AG08470 (cell line): ENCODE data around the genes STK39 and LRP2.

GRCh38 chr2:168074990-168075722 lies 172.2 kb downstream of the STK39 start:
- RRBS: no CpG with 5 or more reads among the region's 12 CpGs

DNA sequence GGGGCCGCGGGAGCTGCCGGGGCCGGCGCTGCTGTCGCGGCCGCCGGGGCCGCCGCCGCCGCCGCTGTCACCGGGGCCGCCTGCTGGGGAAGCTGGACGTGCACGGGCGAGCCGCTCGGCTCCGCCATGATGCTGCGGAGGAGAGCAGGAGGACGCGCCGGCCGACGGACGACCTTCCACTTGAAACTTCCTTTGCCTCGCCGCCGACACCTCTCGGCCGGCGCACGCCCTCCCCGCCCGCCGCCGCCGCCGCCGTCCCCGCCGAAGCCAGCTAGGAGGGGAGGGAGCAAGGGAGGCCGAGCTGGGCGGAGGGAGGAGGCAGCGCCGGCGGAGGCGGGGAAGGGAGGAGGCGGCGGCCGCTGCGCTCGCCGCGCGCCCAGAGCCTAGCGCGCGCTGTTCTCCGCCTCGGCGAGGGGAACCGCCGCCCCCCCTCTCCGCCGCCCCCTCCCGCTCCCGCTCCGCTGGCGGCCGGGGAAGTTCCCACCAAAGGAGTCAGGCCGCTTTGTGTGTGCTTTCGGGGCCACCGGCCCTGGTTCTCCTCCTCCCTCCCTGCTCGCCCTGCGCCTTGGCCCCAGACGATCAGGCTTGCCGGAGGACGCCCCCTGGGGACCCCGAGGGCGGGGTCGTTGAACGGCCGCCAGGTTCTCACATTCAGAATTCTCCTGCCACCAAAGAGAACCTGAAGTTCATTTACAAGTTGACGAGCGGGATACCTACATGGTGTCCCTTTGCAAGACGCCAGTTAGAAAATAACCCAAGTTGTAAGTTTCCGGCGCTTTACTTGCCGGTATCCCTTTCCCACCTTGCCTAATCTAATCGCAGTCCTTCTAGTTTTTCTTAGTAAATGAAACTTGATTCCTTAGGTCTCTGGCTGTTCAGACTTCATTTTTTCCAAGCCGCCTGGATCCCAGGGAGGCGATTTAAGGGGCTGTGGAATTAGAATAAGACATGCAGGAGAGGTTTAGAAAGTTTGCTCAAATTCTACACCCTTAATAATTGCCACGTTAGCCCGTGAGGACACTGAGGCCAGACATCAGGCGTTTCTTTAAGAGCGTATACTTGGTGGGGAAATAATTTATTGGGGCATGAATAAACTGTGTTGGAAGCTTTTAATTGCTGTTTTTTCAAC lies at the start of gene STK39:
STK39 (minus strand) TSS at position 288 of the 1,129 bp plus-strand sequence.
- RRBS: 1% methylated on average over 23 of the region's 100 CpGs

- RRBS: no CpG with 5 or more reads among the region's 2 CpGs
Observed at GRCh38 chr2:168490408-168490798, 34.3 kb downstream of the CERS6 start.

DNA sequence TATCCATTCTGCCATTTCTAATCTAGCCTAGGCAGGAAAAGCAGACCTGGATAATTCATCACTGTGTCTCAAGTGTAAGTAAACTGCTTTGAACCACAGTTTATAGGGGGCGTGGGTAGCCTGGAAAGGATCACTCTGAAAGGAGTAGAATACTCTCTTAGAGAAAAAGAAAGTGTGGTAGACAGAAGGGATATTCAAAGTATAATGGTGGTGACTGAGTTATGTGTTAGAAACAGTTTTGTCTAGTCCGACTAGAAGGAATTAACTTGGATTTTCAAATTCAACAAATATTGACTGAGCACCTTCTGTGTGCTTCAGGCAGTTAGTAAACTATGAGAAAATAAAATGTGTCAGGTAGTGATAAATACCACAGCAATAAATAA lies 40.9 kb downstream of the CERS6 start:
- RRBS: no CpG with 5 or more reads among the region's 2 CpGs

GRCh38 chr2:168700419-168701235 lies 101.8 kb upstream of the NOSTRIN start:
- RRBS: no CpG with 5 or more reads among the region's 6 CpGs

- RRBS: no CpG with 5 or more reads among the region's 9 CpGs
Observed at GRCh38 chr2:168779571-168780033, 22.8 kb upstream of the NOSTRIN start.

GRCh38 chr2:169074043-169075003 lies 5.0 kb downstream of the DHRS9 start:
- RRBS: no CpG with 5 or more reads among the region's 9 CpGs

DNA sequence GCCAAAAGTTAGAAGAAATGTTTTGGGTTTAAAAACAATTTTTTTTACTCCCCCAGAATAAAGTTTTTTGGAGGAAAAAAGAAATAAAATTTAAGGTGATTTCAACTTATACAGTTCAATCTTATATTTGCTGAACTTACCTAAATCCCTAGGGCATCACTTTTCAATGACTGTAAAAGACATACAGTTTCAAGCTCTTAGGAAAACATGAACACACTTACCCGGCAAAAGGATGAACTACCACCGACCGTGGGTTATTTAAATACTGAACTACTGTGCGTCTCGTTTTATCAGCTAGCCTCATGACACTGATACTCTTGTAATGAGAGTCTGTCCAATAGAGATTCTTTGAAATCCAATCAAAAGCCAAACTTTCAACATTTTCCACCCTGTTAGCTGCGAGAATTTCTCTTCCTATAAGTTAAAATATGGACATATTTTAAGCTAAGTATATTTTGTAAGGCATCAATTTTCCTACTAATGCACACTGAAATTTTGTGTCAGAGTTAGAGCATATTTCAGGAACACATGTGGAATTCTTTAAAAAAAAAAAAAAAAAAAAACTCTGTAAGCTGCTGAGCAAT lies 103.4 kb downstream of the LRP2 start:
- RRBS: no CpG with 5 or more reads among the region's 6 CpGs

DNA sequence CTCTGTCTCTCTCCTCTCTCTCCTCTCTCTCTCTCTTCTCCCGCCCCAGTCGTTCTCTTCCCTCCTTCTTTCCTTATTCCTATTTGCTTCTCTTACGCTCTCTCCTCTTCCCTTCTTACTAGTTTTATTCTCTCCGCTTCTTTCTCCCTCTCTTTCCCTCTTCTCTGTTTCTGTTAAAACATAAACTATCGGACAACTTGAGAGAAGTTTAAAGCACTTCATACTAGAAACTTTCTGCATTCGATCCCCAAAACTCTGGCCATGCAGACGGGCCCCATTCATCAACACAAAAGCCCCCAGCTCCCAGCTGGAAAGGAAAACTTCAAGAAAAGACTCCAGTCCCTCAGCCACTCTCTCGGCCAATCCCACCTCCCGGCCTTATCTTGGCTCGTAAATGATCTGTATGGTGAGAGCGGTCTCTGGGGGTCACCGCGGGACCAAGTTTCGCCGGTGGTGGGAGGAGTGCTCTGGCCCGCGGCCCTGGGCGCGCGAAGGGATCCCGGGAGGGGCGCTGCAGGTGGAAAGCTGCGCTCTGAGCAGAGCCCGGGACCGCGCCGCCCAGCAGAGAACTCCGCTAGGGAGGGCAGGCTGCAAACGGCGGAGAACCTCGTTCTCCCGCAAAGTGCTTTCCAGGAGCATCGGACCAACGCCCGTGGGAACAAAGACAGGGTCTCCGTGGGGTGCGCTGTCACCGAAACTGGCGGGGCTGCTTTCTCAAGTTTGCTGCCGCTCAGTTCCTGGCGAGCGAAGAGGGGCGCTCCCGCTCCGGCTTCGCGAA lies 753 bp downstream of the LRP2 start:
- RRBS: 2% methylated on average over 15 of the region's 47 CpGs

DNA sequence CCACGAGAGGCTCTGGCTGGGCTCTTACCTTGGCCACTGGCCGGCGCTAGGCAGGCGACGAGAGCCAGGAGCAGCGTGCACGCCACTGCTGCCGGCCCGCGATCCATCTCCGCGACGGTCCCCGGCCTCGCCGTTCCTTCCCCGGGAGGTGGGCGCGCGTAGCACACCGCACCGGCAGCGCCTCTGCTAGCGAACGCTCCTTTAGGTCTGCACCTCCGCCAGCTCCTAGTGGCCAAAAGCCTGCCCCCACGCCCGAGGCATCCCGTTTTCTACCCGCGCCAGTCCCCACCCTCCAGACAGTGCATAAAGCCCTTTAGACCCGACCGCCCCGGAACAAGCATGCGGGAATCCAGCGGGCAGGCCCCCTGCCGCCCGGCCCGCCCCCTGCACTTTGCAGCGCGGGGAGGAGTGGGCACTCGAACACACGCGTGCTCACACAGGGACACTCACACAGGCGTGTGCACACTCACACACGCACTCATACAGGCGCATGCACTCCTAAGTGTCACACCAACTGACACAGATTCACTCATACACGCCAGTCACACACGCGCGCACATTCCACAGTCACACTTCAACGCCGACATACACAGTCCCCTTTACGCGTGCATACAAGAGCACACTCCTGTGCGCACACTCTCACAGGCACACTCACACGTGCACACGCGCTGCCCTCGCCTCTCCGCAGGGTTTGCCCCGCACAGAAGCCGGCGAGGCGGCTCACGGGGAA lies at the start of gene LRP2:
LRP2 (minus strand) TSS at position 242 of the 730 bp plus-strand sequence.
- RRBS: 3% methylated on average over 12 of the region's 66 CpGs

DNA sequence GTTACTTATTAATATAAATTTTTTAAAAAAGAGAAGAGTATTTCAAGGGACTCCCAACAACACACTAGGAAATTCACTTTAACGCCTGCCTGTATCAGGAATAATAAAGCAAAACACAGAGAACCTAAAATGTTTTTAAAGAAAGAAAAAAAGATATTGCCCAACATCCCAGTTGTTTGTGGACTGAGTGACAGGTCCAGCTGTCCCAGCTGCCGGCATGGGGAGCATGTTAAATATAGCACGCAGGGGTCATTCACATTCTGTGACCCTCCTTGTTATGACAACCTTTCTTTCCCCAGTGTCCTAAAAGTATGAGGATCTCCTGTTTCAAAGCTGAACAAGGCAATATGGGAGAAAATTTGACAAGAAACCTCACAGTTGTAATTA lies 4.4 kb downstream of the KLHL41 start:
- RRBS: no CpG with 5 or more reads among the region's 3 CpGs

DNA sequence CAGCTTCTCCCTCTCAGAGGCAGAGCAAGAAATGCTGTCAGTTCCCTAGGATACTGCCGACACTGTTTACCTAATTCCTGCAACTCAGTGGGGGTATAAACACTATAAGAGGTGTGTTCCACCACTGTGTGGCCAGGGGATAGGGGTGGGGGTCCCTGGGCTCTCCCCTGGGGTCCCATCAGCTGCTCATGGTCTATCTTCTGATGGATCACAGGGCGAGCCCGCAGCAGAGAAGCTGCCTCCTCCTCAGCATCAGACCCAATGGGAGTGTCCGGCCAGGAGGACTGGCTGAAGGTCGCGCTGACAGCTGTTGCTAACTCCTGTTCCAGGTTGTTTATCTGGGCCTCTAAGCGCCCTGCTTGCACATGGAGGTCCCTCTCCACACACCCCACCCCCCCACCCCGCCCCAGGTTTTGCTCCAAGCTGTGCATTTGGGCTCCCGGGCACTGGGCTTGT lies 17.2 kb upstream of the KLHL23 start:
- RRBS: 54% methylated on average over 1 of the region's 9 CpGs

DNA sequence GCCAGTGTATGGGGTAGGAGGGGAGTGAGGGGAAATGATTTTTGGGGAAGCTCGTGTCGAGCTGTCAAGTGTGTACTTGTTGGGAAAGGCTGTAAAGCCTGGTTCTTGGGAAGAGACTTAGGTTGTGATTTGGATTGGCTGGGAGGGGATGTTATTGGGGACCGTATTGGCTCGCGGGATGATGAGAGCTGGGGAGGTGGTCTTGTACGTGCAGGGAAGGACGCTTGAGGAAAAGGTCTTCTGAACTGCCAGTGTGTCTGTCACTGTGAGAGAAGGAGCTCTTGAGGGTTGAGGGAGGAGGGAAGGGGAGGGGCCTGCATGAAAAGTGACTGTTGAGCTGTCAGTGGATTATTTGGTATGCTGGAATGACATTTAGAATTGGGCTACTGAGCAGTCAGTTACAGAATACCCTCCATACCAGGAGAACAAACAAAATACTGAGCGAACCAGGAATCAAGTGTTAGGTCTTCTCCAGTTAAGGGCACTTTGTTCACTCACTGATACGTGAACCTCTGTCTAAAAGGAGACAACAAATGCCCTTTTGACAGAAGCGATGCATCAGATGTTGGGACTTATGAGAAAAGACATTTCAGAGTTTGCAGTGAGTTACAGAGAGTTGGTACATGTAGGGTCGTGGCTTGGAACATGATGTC lies 1.2 kb downstream of the UBR3 start:
- RRBS: no CpG with 5 or more reads among the region's 11 CpGs

- RRBS: no CpG with 5 or more reads among the region's 2 CpGs
Observed at GRCh38 chr2:170012538-170012866, 165.4 kb upstream of the MYO3B start.

GRCh38 chr2:170743653-170744244 lies 26.4 kb upstream of the ERICH2 start:
- RRBS: no CpG with 5 or more reads among the region's 6 CpGs

GRCh38 chr2:170751555-170751894 lies 18.7 kb upstream of the ERICH2 start:
- RRBS: no CpG with 5 or more reads among the region's 11 CpGs

GRCh38 chr2:170817340-170817821 lies 694 bp downstream of the GAD1 start:
- RRBS: 6% methylated on average over 20 of the region's 47 CpGs

DNA sequence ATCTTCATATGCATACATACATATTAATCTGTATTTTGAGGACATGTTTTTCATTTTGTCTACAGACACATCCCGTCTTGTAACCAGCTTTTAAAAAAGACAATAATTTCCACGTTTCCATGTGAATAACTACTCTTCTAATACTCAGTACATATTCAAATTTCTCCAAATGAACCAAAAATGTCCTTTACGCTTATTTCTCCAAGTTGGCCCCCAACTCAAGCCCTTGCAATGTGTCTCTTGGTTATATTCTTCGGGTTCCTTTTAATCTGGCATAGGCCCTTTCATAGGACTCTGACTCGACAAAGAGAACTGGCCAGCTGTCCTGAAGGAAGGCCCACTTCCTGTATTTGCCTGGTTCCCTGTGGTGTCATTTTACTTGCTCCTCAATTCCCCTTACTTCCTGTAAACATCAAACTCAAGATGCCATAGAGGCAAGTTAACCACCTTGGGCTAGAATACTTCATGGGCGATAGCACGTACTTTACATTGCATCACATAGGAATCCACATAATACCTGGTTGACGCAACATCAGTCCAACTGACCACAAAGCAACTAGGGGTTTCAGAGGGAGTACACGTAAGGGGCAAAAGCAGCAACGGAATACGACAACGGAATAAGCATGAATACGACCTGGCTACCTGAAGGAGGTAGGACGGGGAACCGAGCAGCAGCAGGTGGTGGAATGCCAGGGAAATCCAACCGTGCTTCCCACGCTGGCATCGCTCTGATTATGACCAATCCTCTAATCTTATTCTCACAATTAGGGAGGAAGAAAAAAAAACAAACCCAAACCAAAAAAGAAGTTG lies 938 bp upstream of the GORASP2 start:
- RRBS: no CpG with 5 or more reads among the region's 18 CpGs

- RRBS: no CpG with 5 or more reads among the region's 34 CpGs
Observed at GRCh38 chr2:170965990-170967159, 37.3 kb downstream of the GORASP2 start.